Brain (tissue), 1 donor: ENCODE measurements around a stretch of chr22.

- RRBS: 7% methylated on average over 18 of the region's 41 CpGs
These were observed 494 bp downstream of the FBLN1 start for GRCh38 chr22:45503087-45503667.

- RRBS: no CpG with 5 or more reads among the region's 6 CpGs
These were observed 69.1 kb upstream of the ATXN10 start for GRCh38 chr22:45602527-45602874.

GRCh38 chr22:45629329-45629830, 42.3 kb upstream of the ATXN10 start:
- RRBS: no CpG with 5 or more reads among the region's 8 CpGs

DNA sequence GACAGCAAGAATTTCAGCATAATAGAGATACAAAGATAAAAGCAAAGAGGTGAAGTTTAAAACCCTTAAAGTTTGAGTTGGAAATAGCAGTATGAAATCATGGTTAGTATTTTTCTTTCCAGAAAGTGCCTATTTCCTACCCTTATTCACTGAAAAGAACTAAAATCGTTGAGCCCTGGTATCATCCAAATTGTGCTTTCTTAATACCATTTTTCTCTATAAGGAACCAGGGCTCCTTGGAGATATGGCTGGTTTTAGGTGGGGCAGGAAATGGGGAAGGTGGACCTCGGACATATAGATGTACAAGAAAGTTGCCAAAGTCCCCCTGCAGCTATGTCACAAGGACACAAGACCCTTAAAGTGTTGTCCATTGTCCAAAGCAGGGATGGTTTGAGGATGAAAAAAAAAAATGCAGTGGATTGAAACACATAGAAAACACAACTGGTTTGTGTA, 96.4 kb downstream of the ATXN10 start:
- RRBS: no CpG with 5 or more reads among the region's 2 CpGs

GRCh38 chr22:45842741-45843594, 134.0 kb downstream of the WNT7B start:
- RRBS: no CpG with 5 or more reads among the region's 12 CpGs

- RRBS: 5% methylated on average over 3 of the region's 16 CpGs
These were observed 112.8 kb downstream of the WNT7B start for GRCh38 chr22:45863943-45864695.

DNA sequence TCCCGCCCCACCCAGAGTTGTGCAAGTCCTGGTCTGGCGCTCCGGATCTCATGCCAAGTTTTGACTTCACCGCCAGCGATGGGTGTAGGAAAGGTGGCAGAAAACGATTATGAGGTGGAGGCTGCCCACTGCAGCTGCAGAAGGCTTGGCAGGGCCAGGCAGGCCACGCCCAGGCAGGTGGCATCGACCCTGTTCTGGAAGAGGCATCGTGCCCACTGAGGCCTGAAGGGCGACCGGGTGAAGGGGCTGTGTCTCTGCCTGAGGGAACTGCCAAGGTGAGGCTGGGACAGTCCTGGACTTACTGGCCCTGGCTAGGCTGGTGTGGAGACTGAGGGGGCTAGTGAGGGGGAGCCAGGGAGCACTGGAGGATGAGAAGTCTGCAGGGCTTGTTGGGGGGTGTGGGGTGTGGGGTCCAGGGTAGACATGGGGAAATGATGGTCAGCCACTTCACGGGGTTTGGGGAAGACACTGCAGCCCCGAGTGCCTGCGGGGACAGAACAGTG, 64.9 kb downstream of the WNT7B start:
- RRBS: no CpG with 5 or more reads among the region's 14 CpGs

DNA sequence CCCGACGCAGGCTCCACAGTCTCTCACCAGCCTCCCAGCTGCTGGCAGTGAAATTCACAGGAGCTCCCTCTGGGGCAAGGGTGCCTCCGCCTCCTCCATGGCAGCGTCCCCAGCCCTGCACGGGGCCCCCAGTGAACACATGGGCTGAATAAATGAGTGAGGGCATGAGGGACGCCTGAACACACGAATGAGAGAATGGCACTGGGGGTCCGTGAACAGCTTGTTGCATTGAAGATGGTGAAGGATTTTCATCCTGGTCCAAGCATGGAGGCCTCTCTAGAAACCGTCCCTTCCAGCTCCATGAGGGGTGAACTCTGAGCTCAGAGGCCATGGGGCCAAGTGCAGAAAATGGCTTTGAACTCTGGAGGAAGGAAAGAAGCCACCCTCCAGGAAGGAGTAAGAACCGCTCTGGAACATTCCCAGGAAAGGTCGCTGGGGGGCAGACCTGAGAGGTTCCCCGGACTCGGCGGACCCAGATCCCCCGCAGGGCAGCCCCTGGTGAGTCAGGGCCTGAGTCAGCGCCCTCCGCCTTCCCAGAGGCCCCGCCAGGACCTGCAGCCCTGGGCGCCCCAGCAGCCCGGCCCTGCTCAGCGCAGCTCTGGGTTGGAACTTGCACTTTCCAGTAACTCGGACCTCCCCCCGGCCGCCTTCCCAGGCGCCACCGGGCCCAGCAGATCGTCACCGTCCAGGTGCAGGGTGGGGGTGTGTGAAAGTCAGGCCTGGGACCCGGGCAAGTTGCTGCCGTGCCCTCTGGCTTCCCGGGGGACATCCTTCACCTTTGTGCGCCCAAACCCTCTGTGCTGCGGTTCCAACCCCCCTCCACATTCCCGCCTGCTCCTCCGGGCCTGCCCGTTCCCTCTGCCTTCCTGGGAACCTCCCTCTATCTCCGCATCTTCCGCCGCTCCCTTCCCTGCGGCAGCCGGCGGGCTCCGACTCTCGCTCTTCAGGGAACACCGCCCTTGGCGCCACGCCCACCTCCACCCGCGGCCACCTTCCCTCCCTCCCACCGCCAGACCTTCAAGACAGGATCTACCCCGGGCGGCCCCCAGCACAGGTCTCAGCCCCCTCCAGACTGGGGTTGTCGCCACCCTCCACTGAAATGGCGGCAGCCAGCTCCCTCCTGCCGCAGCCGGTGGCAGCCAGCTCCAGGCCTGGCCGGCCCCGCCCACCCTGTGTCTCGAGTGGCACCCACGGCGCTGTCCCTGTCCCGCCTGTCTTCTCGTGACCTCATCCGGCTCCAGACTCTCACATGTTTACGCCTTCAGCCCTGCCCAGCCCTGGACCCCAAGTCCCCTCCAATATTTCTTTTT, 36.6 kb upstream of the WNT7B start:
- RRBS: 5% methylated on average over 30 of the region's 65 CpGs

DNA sequence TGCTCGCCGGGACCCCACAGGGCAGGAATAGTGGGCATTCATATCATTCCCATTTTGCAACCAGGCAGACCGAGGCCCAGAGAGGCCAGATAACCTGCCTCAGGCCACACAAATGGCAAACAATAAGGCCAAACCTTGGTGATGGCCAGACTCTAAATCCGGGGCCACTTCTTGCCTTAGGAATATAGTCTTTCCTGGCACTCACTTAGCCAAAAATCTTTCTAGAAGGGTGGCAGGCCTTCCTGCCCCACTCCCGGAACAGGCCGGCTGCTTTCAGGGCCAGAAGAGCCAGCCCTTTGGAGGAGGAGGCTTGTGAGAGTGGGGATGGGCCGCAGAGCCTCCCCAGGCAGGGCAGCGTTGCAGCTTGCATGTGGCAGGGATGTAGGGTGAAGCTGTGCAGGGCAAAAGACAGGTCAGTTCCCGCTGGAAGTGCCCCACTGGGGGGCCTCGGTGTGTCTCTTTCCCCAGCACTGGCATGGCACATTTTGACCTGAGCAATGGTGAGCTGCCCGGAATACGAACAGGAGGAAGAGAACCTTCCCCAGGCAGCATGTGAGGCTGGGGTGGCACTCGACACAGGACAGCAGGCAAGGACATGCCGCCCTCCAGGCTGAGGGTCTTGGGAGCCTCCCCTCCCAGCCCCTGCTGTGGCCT, 75.7 kb upstream of the WNT7B start:
- RRBS: 12% methylated on average over 2 of the region's 14 CpGs

- RRBS: no CpG with 5 or more reads among the region's 13 CpGs
These were observed 81.0 kb upstream of the WNT7B start for GRCh38 chr22:46057730-46058561.

DNA sequence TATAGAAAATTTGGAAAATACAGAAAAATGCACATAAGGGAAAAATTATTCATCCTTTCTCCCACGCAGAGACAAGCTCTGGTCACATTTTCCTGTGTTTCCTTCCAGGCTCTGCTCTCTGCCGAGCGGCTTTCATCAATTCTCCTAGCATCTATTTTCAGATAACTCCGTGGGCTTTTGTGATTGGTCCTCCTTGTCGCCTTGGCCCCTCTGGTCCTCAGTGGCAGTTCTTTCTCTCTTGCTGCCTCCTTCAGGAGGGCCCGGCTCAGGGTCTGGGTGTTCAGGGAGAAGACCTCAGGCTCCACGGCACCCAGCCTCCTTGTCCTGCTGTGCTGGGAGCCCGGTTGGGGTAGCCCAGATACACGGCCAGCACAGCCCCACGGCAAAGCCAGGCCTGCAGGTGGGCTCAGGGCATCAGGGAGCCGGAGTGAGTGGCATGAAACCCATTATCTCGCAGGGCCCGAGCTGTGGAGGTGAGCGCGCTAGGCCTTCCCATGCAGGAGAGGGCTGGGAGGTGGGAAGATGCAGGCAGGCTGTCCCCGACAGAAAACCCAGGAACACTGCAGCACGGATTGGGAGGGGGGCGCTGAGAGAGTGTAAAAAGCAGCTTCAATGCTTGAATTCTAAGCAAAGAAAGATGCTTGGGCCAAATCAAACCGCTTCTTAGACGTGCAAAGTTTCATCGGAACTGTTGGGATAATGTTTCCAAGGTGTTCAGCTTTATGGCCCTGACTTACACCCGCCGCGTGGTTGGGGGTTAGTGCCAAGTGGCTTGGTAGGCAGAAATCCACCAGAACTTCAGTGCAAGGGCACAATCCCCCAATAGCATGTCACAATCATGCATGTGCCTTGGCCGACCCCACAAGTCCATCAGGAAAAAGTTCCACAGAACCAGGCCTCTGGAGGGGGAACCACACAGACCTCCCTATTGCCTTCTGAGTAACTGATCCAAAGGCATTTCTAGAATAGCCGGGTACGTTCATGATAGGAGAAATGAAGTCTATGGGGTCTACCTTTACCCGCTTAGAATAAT, 81.9 kb upstream of the WNT7B start:
- RRBS: 9% methylated on average over 4 of the region's 28 CpGs

DNA sequence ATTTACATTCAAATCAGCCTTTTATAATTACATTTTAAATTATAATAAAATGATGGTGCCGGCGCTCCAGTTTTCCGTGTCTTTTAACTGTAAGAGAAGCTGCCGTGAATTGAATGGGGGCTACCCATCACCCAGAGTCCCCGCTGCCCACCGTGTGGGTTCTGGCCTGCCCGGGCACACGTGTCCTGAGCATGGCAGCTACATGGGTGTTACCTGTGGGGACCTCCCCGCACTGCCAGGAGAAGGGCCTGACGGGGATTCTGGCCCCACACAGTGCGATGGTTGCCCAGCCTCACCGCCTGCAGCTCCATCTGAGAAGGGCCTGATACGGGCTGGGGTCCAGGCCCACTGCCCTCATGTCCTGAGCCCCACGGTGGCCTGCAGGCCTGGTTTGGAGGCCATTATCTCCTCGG, 72.2 kb upstream of the PPARA start:
- RRBS: 11% methylated on average over 6 of the region's 15 CpGs

- RRBS: 7% methylated on average over 4 of the region's 32 CpGs
These were observed 64.6 kb upstream of the PPARA start for GRCh38 chr22:46085497-46086359.

DNA sequence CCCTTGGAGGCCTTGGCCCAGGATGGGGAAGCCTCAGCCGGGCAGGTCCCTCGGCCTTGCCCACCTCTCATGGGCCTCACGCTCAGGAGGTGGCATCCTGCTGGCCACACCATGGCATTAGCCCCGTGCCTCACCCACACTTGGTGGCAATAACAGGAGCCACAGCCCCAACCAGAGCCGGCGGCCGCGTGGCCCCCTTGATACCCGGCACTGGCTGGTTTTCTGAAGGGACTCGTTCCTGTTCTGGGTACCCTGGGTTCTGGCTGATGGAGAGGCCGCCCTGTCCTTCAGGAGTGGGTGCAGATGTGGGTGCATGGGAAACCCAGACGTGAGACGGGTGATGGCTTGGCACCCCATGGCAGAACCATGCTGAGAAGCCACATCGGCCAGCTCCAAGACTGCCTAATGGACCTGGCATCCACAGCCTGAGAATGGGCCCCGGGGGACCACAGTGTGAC, 49.8 kb upstream of the PPARA start:
- RRBS: 40% methylated on average over 1 of the region's 15 CpGs

GRCh38 chr22:46114428-46115029, 35.8 kb upstream of the PPARA start:
- RRBS: 29% methylated on average over 2 of the region's 10 CpGs

- RRBS: no CpG with 5 or more reads among the region's 24 CpGs
These were observed 30.3 kb upstream of the PPARA start for GRCh38 chr22:46119919-46120555.

DNA sequence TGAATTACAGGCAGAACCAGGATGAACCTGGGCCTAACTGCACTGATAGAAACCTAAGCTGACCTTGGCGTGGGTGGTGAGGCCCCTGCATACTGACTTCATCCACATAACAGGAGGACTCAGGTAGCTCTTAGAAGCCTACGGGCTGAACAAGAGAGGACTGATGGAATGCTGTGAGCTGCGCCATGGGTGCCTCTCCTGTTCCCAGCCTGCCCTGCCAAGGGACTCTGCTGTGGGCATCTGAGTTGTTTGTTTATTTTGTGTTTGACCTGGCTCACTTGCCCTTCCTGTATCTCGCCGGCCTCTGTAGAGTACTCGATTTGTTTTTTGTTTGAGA, 1.6 kb downstream of the TTC38 start:
- RRBS: no CpG with 5 or more reads among the region's 6 CpGs

GRCh38 chr22:46295342-46295956, 1.2 kb upstream of the GTSE1 start:
- RRBS: no CpG with 5 or more reads among the region's 3 CpGs

DNA sequence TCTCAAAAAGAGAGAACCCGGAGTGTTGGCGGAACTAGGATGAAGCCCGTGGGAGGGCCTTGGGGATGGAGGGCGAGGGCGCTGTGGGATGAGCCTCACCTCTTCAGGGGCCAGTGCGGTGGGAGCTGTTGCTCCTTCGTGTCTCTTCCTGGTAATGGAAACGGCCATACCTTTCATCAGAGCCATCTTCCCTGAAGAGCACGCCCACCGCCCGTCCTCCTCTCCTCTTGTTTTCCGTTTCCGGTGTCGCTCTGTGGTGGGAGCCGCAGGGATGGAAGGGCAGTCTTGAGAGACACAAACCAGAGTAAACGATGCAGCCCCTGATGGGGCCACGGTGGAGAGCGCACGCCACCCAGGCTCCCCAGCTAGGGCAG, 15.8 kb downstream of the TRMU start:
- RRBS: no CpG with 5 or more reads among the region's 19 CpGs

GRCh38 chr22:46373948-46375067, 38.8 kb downstream of the TRMU start:
- RRBS: 83% methylated on average over 12 of the region's 55 CpGs